SK-N-MC (cell line): ENCODE measurements around a stretch of chr17.

- RRBS, result no CpG with 5 or more reads among the region's 22 CpGs
These were observed 5.3 kb upstream of the ICAM2 start for GRCh38 chr17:64025681-64026224.

GRCh38 chr17:64059922-64060132 is 39.4 kb upstream of the ICAM2 start:
- RRBS, result no CpG with 5 or more reads among the region's 2 CpGs

GRCh38 chr17:64120940-64121550 is 8.9 kb downstream of the ERN1 start:
- RRBS, result no CpG with 5 or more reads among the region's 7 CpGs

GRCh38 chr17:64147188-64147909 is 17.4 kb upstream of the ERN1 start:
- RRBS, result no CpG with 5 or more reads among the region's 12 CpGs

GRCh38 chr17:64230493-64231674 is 32.2 kb downstream of the TEX2 start:
- RRBS, result no CpG with 5 or more reads among the region's 7 CpGs

DNA sequence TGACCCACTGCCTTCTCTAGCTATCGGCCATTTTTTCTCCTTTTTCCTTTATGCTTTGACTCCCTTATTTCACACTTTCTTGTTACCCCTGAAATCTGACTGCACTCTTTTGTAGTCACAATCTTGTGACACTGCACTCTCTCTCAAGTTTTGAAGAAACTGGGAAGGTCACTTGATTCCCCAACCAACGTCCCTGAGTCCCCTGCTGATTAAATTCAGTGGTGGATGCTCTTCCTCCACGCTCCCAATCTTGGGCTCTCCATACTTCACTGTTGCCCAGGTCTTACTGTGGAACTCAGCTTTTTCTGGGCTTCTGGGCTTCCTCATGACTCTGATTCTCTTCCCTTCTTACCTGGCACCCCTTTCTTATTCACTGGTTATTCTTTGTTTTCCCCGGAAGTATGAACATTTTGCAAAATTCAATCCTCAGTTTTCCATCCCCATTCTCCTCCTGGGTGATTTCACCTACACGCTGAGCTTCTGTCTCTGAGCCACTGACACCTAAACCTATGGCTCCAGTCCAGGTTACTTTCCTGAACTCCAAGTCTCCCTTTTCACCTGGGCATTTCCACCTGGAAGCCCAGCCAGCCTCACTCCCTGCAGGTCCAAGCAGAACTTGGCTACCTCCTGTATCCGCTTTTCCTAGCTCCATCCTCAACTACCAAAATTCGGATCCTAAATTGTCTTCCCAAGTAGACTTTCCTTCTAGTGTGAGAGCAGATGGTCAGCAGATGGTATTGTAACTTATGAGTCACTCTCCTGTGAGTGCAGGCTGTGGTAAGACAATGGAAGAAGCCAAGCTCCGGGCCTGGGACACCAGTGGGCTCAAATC is 33.6 kb downstream of the PECAM1 start:
- RRBS, result no CpG with 5 or more reads among the region's 8 CpGs

DNA sequence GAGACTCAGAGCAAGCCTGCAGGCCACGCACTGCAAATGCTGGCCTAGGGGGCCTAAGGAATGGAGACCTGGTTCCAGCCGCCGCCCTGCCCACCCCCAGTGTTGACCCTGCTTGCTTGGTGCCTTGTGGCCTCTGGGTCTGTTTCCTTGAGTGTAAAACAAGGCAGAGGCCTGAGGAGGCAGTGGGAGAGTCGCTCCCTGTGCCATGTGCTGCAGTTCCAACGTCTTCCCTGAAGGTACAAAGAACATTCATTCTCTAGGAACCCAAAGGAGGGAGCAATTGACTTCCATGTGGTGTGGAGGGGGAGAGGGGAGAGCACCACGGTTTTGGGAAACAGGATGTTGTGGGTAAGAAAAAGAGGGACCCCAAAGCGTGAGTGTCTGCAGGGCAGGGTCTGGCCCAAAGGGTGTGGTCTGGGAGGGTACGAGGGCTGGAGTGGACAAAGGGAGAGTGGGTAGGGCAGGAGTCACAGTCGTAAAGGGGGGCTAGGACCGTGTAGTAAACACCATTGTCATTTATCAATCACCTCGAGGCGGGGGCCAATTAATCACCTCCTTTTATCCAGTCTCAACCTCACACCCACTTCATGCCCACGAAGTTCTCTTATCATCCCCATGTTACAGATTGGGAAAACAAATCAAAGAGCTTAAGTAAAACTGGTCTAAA is 2.6 kb downstream of the PECAM1 start:
- RRBS, result no CpG with 5 or more reads among the region's 13 CpGs

- RRBS, result no CpG with 5 or more reads among the region's 15 CpGs
These were observed 2.2 kb upstream of the PECAM1 start for GRCh38 chr17:64392727-64393396.

DNA sequence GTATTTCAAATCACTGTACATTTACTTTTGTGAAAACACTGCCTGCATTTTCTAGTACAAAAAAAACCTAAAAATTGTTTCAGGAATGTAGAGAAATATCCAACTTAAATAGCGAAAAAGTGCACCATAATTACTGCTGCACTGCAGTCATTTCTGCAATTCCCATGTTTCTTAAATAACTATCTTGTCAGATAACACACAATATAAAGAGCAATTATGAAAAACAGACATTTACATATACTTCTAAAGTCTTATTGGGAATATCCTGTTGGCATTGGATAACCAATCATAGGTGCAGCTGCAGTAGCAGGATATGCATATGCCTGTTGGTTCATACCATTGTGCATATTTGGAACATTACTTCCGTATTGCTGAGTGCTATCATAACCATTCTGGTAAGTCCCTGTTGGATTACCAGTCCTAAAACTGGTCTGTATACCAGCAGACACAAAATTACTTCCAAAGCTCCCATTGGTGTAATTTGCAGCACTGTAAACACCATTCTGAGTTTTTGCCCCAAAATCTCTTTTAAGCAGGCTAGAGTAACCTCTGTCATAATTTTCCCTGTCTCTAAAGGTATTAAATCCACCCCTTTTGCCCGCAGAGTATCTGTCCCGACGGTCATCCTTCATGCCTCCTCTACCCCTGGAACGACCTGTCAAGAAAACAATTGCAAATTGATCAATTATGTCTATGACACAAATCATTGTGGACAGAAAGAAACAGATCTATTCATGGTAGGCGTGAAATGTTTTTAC is 3.0 kb upstream of the POLG2 start:
- RRBS, result no CpG with 5 or more reads among the region's 7 CpGs

GRCh38 chr17:64500430-64501240 is 3.8 kb upstream of the POLG2 start:
- RRBS, result no CpG with 5 or more reads among the region's 10 CpGs

- RRBS, result no CpG with 5 or more reads among the region's 7 CpGs
These were observed 3.8 kb downstream of the DDX5 start for GRCh38 chr17:64502138-64502802.

- RRBS, result no CpG with 5 or more reads among the region's 3 CpGs
These were observed 74.0 kb downstream of the CEP95 start for GRCh38 chr17:64580731-64581232.

DNA sequence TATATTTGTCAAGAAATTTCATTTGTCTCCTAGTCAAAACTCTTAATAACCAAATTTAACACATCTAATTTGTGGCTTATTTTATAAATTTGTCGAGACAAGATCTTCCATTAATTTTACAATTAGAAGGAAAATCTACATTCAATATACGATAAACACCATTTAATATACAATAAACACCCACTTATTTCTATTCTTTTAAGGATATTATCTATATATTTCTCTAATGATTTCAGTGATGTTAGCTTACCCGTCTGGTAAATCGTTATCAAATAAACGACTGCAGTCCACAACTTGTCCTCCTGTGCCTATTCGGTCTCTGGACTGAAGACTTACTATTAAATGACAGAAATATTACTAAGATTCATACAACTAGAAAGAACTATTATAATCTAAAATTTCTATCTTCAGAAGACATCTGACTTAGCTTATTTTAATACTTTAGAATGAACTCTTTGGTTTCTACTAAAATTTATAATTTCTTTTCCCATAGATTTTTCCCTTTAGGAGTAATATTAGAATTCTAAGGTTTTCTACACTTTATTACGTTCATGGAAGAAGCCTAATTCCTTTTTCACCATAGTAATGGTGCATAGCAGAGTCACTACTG is 76.2 kb downstream of the SMURF2 start:
- RRBS, result no CpG with 5 or more reads among the region's 7 CpGs

DNA sequence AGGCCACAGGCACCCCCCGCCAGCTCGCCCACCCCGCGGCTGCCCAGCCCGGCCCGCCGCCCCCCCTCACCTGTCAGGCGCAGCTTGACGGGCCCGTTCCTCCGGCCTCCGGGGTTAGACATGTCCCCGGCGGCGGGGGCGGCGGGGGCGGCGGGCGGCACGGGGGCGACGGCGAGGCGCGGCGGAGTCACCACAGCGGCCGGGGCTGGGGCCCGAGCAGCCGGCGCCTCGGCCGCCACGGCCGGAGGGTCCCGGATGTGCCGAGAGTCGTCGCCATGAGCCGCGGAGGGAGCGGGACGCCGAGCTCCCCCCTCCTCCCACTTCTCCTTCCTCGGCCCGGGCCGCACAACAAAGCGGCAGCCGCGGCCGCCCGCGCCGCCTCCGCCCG is 354 bp downstream of the SMURF2 start:
- RRBS, result 2% methylated on average over 6 of the region's 57 CpGs

- RRBS, result 4% methylated on average over 15 of the region's 113 CpGs
These were observed 116.5 kb upstream of the SMURF2 start for GRCh38 chr17:64778291-64779324.

DNA sequence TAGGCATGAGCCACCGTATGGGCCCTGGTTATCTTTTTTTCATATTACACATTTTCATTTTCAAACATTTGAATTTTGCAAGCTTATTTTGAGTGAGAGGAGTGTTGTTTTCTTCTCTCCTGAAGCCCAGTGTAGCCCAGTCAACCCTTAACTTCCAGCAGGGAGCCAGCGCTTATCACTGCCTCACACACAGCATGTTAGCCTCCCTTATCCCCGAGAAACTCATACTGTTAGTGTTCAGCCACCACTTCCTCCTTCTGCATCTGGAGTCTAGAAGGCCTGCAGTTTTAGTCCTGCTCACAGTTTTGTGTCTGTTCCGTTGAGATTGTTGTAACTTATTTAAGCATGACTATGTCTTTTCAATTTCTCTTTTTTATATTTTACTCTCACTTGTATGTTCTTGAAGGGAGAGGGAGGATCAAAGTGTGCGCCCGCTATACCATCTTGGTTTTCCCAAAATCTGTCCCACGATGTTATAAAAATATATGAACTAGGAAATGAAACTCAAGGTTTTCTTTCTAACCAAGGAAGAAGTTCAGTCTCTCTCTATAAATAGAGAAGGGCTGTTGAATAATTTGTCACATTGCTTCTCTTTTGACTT is 3.7 kb upstream of the LRRC37A3 start:
- RRBS, result no CpG with 5 or more reads among the region's 7 CpGs

- RRBS, result no CpG with 5 or more reads among the region's 4 CpGs
These were observed 15.0 kb downstream of the GNA13 start for GRCh38 chr17:65041492-65042020.

- RRBS, result no CpG with 5 or more reads among the region's 5 CpGs
These were observed 8.4 kb downstream of the GNA13 start for GRCh38 chr17:65047729-65048944.

GRCh38 chr17:65099933-65101083 is 36.9 kb upstream of the RGS9 start:
- RRBS, result 10% methylated on average over 5 of the region's 52 CpGs